Umbilical cord (tissue), 2 donors: ENCODE data around the genes DGCR6L, ZNF74 and AIFM3.

DNA sequence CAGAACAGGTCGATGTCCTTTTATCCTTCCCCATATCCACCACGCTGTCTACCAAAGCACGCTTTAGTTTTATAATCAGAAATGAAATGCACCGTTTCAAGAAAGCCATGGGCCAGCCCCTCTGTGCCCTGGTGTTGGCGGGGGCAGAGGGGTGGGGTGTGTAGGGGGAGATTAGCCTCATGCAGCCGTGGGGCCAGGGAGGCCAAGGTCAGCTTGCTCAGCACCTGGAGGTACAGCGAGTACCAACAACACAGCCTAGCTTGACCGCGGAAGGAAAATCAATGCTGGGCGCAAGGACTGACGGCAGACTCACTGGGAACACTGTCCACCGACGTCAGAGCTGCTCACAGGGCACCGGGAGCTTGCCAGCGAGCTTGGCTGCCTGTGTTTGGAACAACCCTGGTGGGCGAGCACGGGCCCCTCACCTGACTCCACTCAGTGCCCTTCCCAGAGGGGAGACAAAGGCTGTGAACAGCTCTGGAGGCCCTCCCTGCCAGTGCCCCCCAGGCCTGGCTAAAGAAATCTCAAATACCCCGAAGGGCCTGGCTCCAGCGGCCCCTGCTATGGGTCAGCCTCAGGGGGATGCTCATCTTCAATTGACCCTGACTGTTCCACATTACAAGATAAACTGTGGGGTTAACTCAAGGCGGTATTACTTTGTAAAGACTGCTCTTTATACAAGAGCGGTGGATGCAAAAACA, 21.2 kb upstream of the RTN4R start:
- RAMPAGE, long total RNA = no peak

GRCh38 chr22:20319914-20320964, at the start of gene DGCR6L:
Gene DGCR6L, minus strand, starts transcription at chr22:20320060.
- RAMPAGE, long total RNA = start-site peak on the minus strand at chr22:20320011-20320060, 42 and 74 reads in 2 replicates

GRCh38 chr22:20393866-20394901, at the start of gene ZNF74:
Gene ZNF74, plus strand, starts transcription at chr22:20394151.
- RAMPAGE, long total RNA = no peak

DNA sequence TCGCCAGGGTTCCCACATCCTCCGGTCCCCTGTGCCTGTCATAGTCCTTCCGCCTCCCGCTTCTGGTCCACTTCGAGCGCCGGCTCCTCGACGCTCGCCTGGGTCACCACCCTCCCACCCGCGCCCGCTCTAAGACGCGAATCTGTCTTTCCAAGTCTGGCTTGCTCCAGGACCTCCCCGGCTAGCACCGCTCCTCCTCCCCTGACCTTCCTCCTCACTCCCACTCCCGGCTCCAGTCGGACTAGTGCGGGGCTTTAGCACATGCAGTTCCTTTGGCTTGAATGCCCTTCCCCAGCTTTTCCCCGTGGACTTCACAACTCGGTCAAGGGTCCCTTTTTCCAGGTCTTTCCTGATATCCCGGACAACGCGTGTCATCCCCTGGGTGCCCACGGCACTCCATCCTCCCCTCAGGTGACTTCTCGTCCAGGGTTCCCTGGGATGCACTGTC, 638 bp downstream of the SCARF2 start:
- RAMPAGE, long total RNA = no peak

DNA sequence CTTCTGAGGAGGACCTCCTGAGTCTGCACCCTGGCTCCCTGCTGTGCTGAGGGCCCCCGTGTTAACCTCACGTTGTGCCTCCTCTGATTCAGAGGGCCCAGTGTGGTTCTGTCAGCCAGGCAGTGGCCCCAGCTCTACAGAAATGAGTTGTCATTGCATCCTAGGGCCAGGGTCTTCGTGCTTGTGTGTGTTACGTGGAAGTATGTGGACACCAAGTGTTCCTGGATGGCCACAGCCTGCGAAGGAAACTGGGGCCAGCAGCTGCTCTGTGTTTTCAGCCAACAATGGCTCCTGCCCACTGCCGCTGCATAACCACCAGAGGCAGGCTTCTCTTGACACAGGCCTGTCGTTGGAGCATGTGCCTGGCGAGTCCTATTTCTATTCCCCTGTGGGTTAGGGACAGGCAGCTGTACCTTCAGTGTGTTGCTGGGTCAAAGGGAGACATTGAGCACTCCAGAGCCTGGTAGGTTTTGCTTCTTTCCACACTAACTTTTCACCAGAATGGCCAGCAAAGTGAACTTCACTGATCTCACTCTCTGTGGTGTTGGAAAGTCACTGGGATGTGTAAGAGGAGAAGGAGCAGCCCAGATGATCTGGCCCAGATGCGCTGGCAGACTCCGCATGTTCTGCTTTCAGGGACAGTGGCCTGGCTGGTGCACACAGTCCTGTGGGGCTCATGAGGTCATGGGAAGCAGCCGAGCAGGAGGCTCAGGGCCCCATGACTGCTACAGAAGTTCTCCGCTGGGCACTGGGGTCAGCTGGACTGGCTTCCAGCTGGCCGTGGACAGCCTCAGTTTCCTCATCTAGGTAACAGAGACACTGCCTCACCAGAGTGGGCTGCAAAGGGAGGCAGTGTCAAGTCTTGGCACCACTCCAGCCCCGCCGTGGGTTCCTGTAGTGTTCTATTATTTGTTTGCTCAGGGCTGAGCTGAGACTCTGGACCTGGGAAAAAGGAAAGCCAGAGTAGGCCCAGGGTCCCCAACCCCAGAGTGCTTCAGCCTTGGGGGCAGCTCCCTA, 44.8 kb downstream of the MED15 start:
- RAMPAGE, long total RNA = no peak

DNA sequence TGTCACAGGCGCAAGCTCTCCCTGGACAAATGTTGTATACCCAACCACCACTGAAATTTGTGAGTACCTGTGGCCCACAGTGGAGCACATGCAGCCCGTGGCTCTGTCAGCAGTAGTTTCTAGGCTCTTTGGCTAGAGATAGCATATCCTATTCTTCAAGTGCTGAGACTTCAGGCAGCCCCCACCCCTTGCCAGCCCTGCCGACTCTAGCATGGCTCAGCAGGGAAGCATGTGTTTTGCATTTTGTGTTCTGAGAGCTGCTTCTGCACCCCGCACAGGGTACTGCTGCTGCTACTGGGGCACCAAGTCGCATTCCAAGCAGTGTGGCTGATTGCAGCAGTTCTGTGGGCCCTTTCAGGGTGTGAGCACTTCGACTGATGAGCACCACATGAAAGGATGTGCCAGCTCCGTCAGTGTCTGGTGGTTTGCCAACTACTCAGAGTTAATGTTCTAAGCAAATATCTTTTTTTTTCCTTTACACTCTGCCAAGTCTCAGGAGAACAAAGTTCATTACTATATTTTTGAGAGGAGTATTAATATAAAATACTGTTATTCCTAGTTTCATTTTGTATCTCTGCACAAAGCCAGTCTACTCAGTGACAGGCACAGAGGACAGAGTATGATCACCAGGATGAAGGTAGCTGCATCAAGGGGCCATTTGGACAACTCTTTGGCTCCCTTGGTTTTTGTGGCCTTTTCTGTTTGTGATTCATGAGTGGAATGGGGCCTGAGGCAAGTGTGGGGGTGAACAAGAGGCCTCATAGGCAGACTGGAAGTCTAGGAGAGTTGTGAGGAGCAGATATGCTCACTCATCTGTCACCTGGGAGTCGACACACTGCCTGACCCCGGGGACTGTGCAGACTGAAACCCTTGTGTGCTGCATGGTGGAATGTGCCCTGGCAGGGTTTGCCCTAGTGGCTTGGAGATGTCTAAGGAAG, 59.6 kb downstream of the MED15 start:
- RAMPAGE, long total RNA = no peak

- RAMPAGE, long total RNA = no peak
Observed at GRCh38 chr22:20568813-20569660, 61.6 kb downstream of the MED15 start.

DNA sequence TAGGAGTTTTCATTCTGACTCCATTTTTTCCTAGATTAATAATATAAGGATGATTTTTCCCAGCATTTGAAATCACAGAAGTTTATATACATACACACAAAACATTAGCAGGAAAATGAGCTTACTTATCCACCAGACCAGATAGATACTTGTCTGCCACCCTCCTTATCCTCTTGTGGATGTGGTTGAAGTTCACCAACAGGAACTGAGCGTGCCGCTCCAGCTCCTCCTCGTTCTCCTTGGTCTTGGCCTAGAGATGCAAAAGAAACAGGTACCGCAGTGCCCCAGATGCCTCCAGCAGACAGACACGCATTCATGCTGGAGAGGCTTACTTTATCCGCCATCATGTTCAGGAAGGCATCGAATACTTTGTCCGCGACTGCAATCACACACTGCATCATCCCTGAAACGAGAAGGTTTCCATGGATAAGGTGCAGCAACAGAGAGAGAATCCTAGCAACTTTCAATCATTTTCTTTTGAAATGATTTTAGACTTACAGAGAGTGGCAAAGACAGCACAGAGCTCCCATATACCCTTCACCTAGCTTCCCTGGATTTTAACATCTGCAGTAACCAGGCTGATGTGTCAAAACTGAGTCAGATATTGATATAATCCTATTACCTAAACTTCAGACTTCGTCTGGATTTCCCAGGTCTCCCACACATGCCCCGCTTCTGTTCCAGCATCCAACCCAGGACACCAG, 21.0 kb upstream of the SERPIND1 start:
- RAMPAGE, long total RNA = no peak

DNA sequence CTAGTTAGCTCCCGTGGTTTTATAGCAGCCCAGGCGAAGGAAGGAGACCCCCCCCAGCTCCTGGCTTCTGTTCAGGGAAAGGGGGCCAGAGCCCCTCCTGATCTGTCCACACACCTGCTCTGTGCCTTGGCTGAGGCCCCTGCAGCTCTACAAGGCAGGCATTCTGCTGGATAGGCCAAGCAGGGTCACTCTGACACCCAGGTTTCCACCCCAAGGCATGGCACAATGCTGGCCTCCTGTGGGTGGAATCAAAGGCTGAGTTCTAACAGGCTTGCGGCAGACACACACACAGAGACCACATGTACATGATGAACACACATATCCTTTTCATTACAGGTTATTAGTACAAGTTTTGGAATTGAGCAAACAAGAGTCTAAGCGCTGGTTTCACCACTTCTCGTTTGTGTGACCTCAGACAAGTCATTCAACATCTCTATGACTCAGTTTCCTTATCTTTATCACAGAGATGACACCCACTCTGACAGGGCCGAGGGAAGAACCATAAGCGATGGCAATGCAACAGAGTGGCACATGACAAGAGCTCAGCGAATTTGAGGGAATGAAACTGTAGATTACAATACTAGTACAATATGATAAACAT, 7.6 kb downstream of the SERPIND1 start:
- RAMPAGE, long total RNA = no peak

GRCh38 chr22:20799542-20800015, 25.7 kb downstream of the SERPIND1 start:
- RAMPAGE, long total RNA = no peak

- RAMPAGE, long total RNA = no peak
Observed at GRCh38 chr22:20867115-20868359, 8.7 kb downstream of the SNAP29 start.

GRCh38 chr22:20869962-20870951, 11.4 kb downstream of the SNAP29 start:
- RAMPAGE, long total RNA = no peak

DNA sequence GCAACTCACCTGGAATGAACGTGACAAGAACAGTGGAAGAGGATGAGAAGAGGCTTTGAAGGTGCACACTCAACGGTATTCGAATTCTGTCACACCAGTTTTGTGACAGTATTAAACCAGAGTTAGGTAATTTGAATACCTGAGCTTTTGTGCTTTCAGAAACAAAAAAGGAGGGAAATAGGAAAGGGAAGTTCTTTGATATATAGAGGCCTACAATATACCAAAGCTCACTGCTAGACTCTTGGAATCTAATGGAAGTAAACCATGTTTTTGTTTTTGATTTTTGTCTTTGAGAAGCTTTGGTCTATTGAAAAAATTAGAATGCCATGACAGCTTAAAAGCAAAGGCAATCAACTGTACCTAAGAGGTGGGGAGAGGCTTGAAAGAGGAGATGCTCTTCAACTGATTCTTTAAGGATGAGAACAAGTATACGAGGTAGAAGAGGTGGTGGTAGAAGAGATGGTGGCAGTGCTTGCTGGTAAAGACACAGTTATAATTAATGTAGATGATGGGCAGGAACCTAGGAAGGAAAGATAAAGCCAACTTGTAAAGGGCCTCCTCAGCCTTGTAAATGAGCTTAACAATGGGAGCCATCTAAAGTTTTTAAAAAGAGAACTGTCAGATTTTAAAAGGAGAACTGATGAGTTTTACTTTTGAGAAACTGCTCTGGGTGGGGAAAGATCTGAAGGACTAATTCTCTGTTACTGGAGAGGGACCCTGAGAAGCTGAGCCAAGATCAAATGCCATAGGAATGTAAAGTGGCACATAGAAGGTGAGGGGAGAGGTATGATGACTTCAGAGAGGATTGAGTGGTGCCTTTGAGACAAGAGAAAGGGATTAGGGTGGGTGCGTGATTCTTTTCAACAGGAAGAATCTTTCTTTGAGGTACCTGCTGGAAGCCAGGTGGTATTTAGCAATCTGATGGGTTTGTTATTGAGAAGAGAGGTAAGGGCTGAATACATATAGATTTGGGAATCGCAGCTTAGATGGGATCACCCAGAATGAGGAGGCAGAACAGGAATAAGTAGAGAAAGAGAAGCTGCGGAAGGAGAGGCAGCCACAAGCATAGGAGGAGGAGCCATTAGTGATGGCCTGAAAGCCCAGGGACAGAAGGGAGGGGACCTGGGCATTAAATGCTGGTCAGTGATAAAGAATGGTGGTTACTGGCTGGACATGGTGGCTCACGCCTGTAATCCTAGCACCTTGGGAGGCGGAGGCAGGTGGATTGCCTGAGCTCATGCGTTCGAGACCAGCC, 8.9 kb downstream of the CRKL start:
- RAMPAGE, long total RNA = no peak

- RAMPAGE, long total RNA = no peak
Observed at GRCh38 chr22:20943449-20944015, 23.5 kb upstream of the AIFM3 start.

- RAMPAGE, long total RNA = no peak
Observed at GRCh38 chr22:20967012-20967412, at the start of gene AIFM3. Gene AIFM3, plus strand, starts transcription at chr22:20967255.

DNA sequence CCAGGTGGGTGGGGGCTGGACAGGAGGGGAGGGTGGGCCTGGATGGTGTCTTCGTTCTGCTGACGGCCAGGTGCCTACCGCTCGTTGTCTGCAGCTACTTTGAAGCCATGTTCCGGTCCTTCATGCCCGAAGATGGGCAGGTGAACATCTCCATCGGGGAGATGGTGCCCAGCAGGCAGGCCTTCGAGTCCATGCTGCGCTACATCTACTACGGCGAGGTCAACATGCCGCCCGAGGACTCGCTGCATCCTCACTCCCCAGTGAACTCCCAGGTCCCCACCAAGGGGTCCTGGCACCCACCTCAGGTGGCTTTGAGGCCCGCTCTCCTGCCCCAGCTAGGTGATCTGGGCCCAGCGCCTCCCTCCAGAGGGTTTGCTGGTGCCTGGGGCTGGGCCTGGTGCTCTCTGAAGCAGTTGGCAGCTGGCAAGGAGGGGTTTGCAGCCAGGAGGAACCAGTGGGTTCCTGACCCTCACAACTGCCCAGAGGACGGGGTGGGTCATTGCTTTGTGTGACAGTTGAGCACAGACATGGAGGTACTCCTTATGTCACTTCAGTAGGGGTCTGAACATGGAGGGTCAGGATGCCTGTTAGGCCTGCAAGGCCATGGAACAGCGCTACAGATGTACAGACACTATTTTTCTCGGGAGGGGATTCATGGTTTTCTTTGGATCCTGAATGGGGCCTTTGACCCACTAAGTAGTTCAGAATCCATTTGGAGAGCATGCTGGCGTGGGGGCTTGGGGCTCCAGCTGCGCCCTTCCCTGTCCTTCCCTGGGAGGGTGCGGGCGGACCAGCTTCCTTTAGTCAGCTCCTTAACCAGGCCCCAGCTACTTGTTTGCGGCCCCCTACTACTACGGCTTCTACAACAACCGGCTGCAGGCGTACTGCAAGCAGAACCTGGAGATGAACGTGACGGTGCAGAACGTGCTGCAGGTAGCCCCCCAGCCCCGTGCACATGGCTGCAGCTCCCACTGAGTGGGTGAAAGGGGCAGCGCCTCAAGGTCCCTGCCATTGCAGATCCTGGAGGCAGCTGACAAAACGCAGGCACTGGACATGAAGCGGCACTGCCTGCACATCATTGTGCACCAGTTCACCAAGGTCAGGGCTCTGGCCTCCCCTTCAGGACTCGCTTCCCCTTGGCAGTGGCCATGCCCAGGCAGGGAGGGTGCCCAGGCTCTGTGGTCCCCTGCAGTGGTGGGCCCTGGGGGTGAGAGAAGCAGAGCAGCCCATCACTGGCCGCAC, 5.6 kb downstream of the THAP7 start:
- RAMPAGE, long total RNA = no peak

- RAMPAGE, long total RNA = no peak
Observed at GRCh38 chr22:21102631-21103275, 57.0 kb downstream of the LRRC74B start.

- RAMPAGE, long total RNA = no peak
Observed at GRCh38 chr22:21416347-21416868, 763 bp upstream of the HIC2 start.

DNA sequence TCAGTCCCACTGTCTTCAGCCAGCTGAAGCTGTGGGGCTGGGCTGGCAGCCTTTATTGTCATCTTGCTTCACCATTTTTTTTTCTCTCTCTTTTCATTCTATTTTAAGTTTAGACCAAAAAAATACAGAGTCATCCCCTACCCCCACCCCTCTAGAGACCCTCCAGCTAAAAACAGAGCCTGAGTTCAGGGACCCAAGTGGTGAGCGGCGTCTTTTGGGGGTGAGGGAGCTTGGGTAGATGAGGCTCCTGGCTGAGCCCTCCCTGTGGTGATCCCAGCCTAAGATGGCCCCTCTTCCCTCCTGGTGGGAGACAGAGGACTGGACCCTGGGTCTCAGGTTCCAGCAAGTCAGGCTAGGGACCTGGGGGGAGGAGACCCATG, 18.7 kb upstream of the TMEM191C start:
- RAMPAGE, long total RNA = no peak

- RAMPAGE, long total RNA = no peak
Observed at GRCh38 chr22:21467438-21467745, 205 bp downstream of the TMEM191C start.